ENCODE measurements around a stretch of chr18.

- RAMPAGE, long total RNA = no peak
- RRBS = 21% methylated on average over 3 of the region's 40 CpGs
These were observed 69.6 kb downstream of the NFATC1 start for GRCh38 chr18:79464871-79466183.

- RAMPAGE, long total RNA = no peak
- RRBS = 90% methylated on average over 8 of the region's 27 CpGs
These were observed 100.3 kb downstream of the NFATC1 start for GRCh38 chr18:79495987-79496553.

GRCh38 chr18:79679967-79680334, 348 bp downstream of the CTDP1 start:
- RAMPAGE, long total RNA = no peak
- RRBS = 1% methylated on average over 25 of the region's 55 CpGs

DNA sequence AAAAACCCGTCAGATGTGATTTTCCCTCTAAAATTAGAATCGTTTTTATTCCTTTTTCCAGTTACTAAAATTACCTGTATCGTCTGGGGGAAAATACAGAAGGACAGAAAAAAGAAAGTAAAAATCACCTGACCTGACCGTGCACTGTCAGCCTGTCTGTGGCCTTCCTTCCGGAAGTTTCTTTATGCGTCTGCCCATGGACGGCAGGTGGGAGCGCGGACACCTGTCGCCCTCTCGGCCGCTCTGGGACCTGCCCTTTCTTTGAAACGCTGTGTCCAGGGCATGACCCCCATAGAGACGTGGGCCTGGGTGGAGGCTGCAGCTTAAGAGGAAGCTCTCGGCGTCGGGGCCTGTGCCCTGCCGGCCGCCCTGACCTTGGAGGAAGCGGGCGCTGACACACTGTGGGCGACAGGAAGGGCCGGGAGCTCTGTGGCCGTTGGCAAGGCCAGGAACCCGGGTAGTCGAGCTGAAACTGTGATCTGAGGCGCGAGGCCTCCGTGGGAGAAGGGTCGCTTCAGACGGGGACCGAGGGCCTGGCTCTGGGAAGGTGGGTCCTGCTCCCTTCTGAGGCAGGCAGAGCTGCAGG, 28.1 kb downstream of the KCNG2 start:
- RAMPAGE, long total RNA = no peak
- RRBS = 100% methylated on average over 2 of the region's 32 CpGs

DNA sequence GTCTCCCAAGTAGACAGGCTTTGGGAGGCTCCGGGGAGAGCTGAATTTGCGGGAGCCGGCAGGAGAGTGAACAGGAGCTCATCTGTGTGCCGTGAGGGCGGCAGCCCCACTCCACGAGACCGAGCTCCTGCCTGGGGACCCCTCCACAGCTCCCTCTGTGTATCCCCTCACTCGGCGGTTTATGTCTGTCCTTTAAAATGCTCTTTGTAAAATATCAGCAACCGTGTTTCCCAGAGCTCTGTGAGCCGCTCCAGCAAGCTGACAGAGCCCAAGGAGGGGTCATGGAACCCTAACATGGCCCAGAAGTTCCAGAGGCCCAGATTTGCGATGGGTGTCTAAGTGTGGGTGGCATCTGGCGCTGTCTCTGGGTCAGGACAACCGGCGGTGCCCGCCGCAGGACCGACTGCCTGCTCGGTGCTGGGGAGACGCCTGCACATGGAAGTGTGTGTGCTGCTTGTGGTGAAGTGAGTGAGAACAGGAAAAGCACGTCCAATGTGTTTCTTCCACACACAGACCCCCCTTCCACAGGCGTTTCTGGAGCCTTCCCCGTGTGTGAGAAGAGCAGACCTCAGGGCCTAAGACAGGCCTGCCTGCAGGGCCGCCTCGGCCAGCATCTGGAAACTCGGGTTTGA, 34.8 kb downstream of the SLC66A2 start:
- RAMPAGE, long total RNA = no peak
- RRBS = no CpG with 5 or more reads among the region's 26 CpGs

DNA sequence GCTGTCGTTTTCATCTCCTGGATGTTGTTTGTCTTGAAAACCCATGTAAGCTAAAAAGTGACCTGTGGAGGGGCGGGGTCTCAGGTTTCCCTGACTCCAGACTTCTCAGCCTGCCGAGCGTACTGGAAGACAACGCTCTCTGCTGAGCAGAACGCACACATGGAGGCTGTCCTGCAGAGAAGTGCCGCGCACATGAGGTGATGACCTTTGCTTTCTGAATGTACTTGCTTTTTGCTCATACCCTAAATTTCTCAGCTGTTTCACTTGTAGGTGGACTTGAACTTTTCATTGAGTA, 4.1 kb downstream of the RBFA start:
- RAMPAGE, long total RNA = no peak
- RRBS = no CpG with 5 or more reads among the region's 8 CpGs

GRCh38 chr18:80102981-80103531, 6.0 kb upstream of the ADNP2 start:
- RAMPAGE, long total RNA = no peak
- RRBS = no CpG with 5 or more reads among the region's 6 CpGs

- RAMPAGE, long total RNA = no peak
- RRBS = no CpG with 5 or more reads among the region's 2 CpGs
These were observed 453 bp upstream of the ADNP2 start for GRCh38 chr18:80108660-80108957.

- RAMPAGE, long total RNA = no peak
- RRBS = 2% methylated on average over 30 of the region's 60 CpGs
These were observed 632 bp downstream of the ADNP2 start for GRCh38 chr18:80109537-80110250.

DNA sequence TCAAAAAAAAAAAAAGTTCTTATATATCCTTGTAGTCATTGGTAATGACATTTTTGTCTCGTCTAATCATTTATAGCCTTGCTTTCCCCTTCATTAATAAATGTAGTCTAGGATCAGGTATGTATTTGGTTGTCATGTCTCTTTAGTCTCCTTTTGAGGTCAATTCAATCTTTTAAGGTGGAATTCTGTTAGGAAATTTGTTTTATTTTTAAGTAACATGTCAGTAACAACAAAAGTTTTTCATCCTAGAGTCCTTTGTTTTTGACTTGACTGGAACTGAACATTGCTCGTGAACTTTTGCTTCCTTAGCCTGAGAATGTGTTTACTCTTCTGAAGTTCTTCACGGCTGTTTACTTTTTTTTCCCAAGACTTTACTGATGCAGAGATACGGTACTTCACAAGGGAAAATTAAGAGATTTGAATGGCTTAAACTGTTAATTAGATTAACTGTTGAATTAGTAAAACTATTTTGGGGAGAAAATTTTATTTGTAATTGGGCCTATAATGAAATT, 9.4 kb downstream of the ADNP2 start:
- RAMPAGE, long total RNA = no peak
- RRBS = no CpG with 5 or more reads among the region's 4 CpGs

- RAMPAGE, long total RNA = no peak
- RRBS = no CpG with 5 or more reads among the region's 33 CpGs
These were observed 39.3 kb downstream of the ADNP2 start for GRCh38 chr18:80148161-80148965.

Data from epithelial cell of proximal tubule (primary cell).